Mesangial cell (primary cell): ENCODE results near the genes FGFR4, PDLIM7 and PHYKPL.

DNA sequence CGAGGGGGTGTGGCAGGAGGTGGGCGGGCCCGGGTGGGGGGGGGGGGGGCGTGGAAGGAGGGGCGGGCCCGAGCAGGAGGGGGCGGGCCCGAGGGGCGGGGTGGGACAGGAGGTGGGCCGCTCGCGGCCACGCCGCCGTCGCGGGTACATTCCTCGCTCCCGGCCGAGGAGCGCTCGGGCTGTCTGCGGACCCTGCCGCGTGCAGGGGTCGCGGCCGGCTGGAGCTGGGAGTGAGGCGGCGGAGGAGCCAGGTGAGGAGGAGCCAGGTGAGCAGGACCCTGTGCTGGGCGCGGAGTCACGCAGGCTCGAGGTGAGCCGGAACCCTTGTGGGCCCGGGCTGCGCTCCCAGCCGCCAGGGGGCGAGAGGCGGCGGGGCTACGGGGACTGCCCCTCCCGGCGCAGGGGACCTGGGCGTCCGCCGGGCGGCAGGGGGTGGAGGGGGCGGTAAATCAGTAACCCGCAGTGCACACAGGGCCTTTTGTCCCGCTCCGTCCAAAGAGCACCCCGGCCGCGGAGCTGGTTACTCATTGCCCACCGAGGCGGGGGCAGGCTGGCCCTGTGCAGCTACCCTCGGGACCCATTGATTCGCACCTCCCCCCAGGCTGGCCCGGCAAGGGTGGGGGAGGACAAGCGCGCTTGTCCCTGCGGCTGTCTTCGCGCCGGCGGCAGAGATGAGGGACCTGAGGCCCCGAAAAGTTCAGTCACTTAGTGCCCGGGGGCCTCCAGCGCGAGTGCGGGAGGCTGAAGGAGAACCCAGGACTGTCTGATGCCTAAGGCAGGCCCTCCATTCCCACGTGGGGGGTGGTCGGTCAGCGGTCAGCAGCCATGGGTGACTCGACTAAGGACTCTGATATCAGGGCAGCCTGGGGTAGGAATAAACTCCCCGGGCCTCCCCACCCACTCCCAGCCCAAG, at the start of gene FGFR4:
TSS of gene FGFR4 (plus strand) at position 148 of the 913 bp plus-strand sequence.
- RAMPAGE, long total RNA = start-site peak on the plus strand centred at position 103 of the sequence, 25 bp wide, 36 reads

- RAMPAGE, long total RNA = no peak
Observed at GRCh38 chr5:177441535-177442770, 4.7 kb upstream of the PRR7 start.

DNA sequence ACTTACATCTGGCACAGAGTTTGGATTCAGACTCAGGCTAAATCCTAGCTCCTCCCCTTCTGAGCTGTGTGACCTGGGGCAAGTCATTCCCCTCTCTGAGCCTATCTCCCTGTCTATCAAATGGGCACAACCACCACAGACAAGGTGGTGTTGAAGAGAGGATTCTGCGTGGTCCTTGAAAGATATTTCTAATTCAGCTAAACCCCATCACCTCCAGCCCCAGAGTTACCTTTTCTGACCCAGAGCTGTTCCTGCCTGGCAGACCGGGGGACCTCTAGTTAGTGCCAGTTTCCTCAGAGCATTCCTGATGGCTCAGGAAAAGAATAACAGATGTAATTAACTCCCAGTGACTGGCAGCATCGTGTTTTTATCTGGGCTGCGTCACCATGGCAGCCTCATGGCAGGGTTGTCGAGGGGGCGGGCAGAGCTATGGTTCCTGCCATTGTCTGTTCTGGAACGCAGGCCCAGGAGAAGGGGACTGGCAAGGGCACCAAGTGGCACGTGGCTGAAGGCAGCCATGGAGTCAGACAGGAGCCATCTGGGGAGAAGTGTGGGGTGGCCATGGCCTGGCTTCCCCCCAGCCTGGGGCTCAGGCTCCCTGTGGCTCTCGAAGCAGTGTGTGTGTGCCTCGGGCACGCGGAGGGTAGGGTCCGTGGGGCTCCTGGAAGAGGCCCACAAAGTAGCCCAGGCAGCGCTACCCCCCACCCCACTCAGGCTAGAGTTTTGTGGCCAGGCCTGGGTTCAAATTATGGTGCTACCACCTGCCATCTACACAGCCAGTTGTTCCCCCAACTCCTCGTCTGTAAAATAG, 6.6 kb downstream of the PRR7 start:
- RAMPAGE, long total RNA = no peak

GRCh38 chr5:177454360-177454605, 7.7 kb downstream of the PRR7 start:
- RAMPAGE, long total RNA = no peak

DNA sequence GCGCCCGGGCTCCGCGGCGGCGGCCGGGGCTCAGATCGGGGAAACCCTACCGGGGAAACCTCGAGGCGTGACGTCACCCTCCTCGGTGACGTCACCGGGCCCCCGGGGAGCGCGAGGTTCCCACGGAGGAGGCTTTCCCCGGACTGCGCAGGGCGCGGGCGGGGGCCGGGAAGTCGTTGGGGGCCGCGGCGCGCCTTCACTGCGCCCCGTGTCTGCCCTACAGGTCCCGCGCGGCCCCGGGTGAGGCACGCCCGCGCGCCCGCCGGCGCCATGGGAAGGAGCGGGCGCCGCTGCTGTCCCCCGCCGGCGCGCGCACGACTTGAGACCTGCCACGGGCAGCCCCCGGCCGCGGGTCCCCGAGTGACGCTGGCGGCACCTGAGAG, 8.0 kb downstream of the PRR7 start:
- RAMPAGE, long total RNA = no peak

DNA sequence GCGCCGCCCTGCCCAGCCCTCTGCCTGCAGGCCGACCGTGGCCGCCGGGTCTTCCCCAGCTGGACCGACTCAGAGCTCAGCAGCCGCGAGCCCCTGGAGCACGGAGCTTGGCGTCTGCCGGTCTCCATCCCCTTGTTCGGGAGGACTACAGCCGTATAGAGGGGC, 9.2 kb downstream of the PRR7 start:
- RAMPAGE, long total RNA = no peak

DNA sequence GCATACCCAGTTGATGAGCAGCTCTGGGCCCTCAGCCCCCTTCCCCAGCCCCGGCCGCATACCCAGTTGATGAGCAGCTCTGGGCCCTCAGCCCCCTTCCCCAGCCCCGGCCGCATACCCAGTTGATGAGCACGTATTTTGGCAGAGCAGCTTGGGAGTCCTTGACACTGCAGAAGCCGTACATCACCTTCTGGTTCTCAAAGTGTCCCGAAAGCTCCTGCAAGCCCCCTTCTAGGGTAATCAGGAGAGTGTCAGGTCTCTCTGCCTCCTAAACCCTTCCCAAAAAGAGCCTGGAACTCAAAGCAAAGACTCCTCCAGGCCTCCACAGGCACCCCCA, 5.5 kb downstream of the DBN1 start:
- RAMPAGE, long total RNA = no peak

DNA sequence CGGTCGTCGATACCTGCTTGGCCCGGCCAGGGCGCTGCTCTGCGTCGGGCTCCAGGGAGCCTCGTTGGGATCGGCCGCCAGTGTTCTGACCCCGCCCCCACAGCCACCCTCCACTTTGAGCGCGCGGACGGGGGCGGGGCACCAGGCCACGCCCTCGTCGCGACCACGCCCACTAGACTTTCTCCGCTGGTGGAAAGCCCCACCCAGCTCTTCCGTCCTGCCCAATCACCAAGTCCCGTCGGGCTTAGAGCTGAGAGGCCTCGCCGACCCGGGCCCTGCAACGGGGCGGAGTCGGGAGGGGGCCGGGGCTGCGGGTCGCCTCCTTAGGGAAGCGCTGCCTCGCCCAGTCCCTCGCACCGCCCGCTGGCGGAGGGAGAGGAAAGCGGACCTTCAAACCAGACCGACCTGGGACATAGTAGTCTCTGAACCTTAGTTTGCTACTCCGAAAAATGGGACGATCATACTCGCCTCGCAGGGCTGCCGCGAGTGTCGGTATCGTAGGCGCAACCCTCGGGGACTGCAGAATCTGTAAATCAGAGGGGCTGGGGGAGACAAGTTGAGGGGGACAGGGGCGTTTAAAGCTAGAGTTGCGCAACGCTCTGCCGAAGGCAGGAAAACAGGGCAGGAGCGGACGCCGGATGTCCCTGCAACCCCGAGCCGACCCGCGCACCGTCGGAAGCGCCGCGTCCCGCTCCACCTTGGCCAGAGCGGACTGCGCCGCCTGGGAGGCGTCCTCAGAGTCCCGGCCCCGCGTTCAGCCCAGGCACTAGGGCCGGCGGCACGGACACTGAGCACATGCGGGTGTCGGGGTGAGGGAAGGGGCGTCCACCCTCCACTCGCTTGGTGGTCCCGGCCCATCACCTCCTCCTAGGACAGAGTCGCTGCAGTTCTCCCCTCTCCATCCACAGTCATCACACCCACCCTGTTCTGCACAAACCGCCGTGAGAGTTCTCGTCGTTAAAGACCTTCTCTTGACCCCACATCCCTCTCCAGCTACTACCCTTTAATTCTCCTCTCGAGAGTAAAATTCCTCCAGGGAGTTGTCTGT, at the start of gene PDLIM7:
TSS of gene PDLIM7 (minus strand) at position 90 of the 1,048 bp plus-strand sequence.
- RAMPAGE, long total RNA = start-site peak on the minus strand centred at position 86 of the sequence, 15 bp wide, 1,294 reads

GRCh38 chr5:177511252-177511573, 1.6 kb upstream of the DOK3 start:
- RAMPAGE, long total RNA = no peak

- RAMPAGE, long total RNA = no peak
Observed at GRCh38 chr5:177512276-177512905, 2.8 kb upstream of the DOK3 start.

GRCh38 chr5:177530319-177530896, 13.6 kb upstream of the DDX41 start:
- RAMPAGE, long total RNA = no peak

GRCh38 chr5:177536195-177536885, 18.0 kb downstream of the FAM193B start:
- RAMPAGE, long total RNA = no peak

DNA sequence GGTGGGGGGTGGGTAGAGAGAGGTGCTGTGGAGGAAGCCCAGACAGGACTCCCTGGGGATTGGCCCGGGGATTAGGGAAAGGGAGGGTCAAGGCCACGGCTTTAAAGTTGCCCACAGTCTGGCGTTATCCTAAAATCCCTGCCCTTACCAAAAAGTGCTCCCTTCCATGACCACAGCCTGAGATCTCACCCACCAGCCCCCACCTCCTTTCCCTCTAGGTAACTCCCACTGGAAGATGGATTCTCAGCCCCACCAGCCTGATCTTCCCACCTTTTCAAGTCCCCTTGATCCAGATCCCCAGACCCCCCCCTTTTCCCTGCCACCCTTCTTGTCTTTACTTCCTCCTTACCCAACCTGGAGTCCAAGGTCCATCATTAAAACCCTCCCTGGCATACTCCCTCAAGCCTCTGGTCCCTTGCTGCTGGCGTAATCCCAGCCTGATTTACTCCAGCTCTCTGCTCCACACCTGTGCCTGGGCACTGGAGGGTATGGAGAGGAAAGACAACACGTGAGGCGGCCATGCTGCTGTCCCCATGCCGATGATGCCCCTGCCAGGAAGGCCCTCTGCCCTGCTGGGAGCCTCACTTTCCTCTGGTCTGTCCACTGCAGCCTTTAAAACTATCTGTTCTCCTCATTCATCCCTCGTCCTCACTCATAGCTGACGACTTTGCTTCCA, 5.0 kb downstream of the B4GALT7 start:
- RAMPAGE, long total RNA = no peak

GRCh38 chr5:177633600-177633976, 33.7 kb downstream of the B4GALT7 start:
- RAMPAGE, long total RNA = no peak

DNA sequence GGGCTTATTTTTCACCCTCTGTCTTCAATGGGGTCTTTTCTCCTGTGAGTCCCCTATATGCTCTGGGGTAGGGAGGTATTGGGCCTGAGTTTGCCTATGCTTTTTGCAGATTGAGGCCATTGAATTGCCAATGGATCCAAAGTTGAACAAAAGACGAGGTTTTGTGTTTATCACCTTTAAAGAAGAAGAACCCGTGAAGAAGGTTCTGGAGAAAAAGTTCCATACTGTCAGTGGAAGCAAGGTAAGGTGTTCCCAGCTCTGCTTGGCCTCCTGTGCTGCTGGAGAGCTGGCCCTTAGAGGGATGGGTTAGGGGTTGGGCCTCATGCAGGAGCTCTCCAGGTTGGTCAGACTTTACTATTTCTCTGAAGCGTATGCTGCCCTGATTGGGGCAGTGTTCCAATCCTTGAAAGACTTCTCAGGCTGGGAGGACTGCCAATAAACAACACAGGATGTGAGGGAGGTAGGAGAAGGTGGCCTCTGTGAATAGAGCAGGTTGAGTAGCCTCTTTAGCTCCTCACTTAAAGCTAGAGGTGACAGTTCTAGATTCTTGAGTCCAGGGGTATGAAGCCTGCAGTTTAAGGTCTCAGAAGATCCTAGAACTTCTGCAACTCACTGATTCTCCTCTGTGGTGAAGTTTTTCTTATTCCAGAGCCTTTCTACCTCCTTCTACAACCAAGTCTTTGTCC, 2.8 kb downstream of the HNRNPAB start:
- RAMPAGE, long total RNA = no peak

DNA sequence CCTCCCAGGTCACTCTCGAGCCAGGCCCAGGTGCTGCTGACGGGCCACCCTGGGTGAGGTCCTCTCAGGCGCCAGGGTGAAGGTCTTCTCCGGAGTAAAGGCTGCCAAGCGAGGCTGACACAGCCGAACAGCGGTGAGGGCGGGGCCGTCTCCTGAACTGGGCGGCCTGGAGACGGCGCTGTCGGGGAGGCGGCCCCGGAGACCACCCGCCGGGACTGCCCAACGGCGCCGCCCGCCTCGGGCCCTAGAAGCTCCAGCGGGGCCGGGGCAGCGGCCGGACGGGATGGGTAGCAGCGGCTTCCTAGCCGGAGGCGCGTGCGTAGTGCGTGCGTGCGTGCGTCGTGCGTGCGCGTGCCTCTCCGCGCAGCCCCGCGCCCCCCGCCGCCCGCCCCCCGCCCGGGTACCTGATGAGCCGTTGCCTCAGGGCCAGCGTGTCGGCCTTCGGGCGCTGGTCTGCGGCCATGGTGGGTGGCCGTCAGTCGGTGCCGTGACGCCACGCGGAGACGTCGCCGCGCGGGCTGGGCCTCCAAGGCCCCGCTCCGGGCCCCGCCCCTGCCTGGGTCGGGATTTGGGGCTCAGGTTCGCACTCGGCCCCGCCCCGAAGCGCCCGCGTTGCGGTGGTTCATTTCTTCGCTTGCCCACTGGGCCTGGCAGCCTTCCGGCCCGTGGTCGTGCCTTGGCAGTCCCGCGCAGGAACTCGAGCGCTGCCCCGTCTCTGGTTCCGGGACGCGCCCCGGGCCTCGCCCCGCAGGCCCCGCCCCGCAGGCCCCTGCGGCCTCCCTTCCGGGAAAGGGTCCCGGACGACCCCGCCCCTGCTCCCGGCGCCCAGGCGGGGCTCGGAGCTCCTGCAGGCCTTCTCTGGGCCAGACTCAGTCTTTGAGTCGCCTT, at the start of gene PHYKPL:
TSS of gene PHYKPL (minus strand) at position 715 of the 888 bp plus-strand sequence.
- RAMPAGE, long total RNA = no peak

GRCh38 chr5:178336694-178337455, 104.3 kb upstream of the PHYKPL start:
- RAMPAGE, long total RNA = no peak

GRCh38 chr5:178396768-178397132, 164.1 kb upstream of the PHYKPL start:
- RAMPAGE, long total RNA = no peak

GRCh38 chr5:178591099-178591392, 853 bp upstream of the COL23A1 start:
- RAMPAGE, long total RNA = no peak

- RAMPAGE, long total RNA = no peak
Observed at GRCh38 chr5:178624885-178625568, 1.8 kb downstream of the CLK4 start.